NB4 (cell line): ENCODE results near the genes ZNG1C, PGM5 and PIP5K1B.

GRCh38 chr9:41269098-41269451 lies 80.0 kb upstream of the ZNG1F start:
- RRBS: no CpG with 5 or more reads among the region's 17 CpGs

- RRBS: no CpG with 5 or more reads among the region's 42 CpGs
Measured at GRCh38 chr9:41359079-41359630, 170.0 kb upstream of the ZNG1F start.

DNA sequence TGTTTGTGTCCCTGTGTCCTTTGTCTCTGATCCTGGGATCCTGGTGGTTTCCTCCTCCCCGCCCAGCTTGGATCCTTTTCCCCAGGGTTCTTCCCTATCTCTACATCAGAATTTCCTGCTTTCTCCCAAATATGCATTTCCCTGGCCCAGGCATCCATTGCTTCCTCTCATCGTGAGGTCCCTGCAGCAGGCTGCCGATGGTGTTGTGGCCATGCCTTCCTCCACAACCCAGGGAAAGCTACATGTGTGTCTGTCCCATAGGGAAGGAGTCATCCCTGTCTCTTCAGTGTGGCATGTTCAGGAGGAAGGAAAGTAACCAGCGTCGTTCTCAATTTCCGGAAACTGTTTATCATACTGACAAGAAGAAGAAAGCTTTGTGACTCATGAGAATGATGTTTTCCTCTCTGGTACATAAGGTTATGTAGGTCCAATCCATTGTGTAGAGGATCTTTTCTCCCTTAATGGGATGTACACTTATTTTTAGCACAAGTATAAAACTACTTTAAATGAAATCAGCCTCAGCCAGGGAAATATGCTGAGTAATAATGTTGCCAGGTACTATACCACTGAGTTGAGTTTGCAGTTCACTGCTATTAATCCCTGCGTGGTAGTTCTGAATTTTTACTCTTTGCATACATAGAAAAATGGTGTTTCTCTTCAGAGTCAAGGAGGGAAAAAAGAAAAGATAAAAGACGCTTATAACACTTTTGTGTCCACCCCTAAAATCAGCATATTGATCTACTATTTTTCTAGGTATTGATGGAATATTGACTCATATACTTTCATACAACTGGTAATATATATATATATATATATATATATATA lies 956.8 kb downstream of the SPATA31A6 start:
- RRBS: no CpG with 5 or more reads among the region's 8 CpGs

DNA sequence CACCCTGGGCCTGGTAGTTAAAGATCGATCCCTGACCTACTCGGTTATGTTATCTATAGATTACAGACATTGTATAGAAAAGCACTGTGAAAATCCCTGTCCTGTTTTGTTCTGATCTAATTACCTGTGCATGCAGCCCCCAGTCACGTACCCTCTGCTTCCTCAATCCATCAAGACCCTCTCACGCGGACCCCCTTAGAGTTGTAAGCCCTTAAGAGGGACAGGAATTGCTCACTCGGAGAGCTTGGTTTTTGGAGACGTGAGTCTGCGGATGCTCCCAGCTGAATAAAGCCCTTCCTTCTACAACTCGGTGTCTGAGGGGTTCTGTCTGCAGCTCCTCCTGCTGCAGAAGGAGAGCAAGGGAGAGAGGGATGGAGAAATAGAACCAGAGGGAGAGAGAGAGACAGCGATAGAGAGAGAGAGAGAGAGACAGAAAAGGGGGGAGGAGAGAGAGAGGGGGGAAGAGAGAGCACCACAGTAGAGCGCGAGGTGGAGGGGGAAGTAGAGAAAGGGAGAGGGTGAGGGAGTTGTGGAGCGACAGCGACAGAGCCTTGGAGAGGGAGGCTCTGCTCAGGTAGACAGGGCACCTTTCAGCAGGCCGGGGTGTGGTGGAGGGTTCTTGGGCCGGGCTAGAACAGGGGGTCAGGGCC lies 1611.2 kb downstream of the SPATA31A7 start:
- RRBS: no CpG with 5 or more reads among the region's 16 CpGs

DNA sequence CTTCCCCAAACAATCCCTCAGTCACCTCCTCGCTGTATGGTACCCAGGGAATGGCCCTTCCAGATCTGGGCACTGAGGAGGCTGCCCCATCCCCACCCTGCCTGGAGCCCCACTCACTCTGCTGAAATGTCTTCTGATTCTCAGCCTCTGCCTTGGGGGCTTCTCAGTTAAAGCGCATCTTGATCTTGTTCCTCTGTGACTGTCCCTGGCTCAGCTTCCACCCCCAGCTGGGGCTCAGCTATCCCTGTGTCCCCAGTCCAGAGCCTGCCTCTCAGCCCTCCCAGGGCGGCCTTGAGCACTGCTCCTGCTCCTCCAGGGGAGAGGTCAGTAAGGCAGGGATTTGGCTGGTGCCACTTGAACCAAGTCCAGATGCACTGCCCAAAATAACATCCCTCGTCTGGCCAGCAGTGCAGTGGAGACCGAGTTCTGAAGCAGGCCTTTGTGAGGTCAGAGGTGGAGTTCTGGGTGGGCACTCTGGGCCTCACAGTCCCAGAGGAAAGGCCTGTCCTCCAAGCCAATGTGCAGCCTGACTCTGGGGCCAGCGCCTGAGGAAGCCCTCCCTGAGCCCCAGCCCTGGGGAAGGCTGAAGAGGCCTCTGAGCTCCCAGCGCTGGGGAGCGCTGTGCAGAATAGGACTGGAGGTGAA lies 1950.8 kb downstream of the FOXD4L5 start:
- RRBS: no CpG with 5 or more reads among the region's 8 CpGs

GRCh38 chr9:63703698-63704177 lies 1581.3 kb downstream of the FOXD4L5 start:
- RRBS: no CpG with 5 or more reads among the region's 44 CpGs

GRCh38 chr9:65811244-65811874 lies 74.4 kb downstream of the FOXD4L4 start:
- RRBS: no CpG with 5 or more reads among the region's 2 CpGs

DNA sequence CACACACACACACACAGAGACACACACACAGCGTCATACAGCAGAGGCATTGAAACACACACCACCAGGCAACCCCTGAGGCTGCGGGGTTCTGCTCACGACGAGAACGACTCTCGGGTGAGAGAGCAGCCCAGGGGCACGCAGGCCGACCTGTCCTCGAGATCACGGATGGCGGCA lies 132.6 kb upstream of the ANKRD20A1 start:
- RRBS: no CpG with 5 or more reads among the region's 11 CpGs

GRCh38 chr9:68241718-68242235 lies at the start of gene ZNG1C:
Gene ZNG1C (plus strand): TSS chr9:68241983.
- RRBS: no CpG with 5 or more reads among the region's 39 CpGs

DNA sequence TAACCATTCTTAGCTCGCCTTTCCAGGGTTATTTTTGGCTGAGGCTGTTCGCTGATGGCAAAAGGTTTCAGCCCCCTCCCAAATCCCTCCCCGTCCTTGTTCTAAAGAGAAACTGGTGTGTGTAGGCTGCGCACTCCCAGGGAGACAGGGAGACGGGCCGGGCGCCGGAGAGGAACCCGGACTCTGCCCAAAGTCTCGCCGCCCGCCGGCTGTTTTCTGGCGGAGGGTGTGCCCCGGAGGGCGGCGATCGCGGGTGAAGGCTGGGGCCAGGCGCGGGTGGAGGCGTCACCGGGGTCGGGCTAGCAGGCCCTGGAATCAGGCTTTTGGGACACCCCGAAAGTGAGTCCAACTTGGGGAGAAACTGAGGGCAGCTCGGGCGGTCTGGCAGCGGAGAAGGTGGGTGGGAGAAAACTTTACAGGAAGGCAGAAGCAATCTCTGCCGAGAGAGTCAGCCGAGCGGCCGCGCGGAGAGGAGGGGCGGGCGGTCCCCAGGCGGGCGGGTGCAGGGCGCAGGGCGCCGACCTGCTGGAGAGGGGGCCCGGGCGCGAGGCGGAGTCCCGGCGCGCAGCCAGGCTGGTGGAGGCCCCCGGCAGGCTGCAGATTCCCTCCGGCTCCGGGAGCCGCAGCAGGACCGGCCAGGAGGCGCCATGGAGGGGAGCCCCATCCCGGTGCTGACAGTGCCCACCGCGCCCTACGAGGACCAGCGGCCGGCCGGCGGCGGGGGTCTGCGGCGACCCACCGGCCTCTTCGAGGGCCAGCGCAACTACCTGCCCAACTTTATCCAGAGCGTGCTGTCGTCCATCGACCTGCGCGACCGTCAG lies at the start of gene PGM5:
Gene PGM5 (plus strand): TSS at position 131 of the 821 bp plus-strand sequence.
- RRBS: 51% methylated on average over 5 of the region's 74 CpGs

- RRBS: no CpG with 5 or more reads among the region's 13 CpGs
Measured at GRCh38 chr9:68643447-68644294, 61.4 kb upstream of the PIP5K1B start.

GRCh38 chr9:68704448-68705326 lies at the start of gene PIP5K1B:
Gene PIP5K1B (plus strand): TSS chr9:68705240.
- RRBS: 2% methylated on average over 18 of the region's 62 CpGs

- RRBS: no CpG with 5 or more reads among the region's 2 CpGs
Measured at GRCh38 chr9:69105065-69105657, 68.9 kb upstream of the TJP2 start.

DNA sequence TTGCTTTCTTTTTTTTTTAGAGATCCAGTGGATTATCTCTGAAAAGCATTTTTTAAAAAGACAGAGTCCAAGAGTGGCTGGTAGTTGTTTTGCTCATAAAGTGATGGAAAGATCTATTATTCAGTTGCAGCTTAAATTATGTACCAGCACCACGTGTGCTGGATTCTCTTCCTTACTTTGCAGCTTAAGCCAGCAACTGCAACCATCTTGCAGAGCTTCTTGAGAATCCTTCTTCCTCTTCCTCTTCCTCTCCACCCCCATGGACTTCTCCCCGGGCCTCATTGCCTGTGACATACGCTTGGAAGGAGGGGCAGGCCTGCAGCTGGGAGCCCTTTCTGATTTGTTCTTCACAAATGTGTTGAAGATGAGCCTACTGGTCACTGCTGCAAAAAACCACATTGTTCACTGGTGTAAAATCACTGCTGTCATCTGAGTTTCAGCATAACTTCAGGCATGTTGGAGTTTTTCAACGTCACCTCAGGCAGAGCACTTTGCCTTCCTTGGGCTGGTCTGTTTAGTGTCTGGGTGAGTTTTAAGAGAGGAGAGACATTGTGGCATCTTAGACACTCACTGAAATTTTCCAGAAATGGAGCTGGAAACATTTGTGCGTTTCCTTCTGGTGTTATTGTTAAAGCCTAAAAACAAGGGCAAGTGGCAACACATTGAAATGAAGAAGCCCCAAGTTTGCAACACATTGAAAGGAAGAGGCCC lies 7.8 kb downstream of the TJP2 start:
- RRBS: no CpG with 5 or more reads among the region's 5 CpGs

- RRBS: no CpG with 5 or more reads among the region's 8 CpGs
Measured at GRCh38 chr9:69236794-69237291, 62.8 kb downstream of the TJP2 start.

DNA sequence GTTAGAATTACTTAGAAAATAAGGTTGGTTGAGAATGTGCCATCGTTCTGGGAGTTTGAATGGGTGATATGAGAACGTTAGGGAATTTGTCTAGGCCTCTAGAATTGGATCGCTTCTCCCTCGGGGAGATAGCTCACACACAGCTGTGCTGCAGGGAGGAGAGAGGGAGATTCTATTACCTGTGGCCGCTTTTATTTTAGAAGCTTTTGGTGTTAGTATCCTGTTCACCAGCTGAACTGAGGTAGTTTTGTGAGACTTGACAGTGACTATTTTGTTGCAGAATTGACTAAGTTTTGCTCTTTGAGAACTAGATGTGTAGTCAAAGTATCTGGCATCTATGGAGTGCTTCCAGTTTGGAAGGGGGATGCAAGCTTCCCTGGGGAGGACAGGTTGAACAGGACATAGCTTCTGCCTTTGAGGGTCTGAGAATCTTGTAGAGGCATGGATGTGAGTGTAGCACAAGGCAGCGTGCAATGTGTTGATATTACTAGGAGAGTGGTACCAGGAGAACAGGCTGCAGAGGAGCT lies 73.2 kb downstream of the TJP2 start:
- RRBS: no CpG with 5 or more reads among the region's 6 CpGs

GRCh38 chr9:69256852-69257530 lies 68.0 kb upstream of the ENTREP1 start:
- RRBS: no CpG with 5 or more reads among the region's 9 CpGs

DNA sequence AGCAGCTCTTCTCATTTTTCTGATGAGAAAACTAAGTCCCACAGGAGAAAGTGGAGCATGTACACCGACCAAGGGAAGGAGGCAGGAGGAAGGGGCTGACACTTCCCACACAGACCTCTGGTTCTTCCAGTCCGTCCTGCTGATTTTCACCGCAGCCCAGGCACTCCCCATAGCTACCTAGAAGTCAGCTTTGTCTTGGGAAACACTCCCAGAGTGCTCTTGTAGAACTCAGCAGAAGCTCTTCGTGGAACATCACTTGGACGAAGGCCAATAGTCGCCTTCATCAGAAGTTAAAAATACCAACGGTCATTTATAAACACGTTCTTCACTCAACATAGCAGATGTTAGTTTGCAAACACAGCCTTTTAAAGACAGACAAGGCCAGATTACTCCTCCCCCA lies 28.9 kb upstream of the ENTREP1 start:
- RRBS: no CpG with 5 or more reads among the region's 8 CpGs

DNA sequence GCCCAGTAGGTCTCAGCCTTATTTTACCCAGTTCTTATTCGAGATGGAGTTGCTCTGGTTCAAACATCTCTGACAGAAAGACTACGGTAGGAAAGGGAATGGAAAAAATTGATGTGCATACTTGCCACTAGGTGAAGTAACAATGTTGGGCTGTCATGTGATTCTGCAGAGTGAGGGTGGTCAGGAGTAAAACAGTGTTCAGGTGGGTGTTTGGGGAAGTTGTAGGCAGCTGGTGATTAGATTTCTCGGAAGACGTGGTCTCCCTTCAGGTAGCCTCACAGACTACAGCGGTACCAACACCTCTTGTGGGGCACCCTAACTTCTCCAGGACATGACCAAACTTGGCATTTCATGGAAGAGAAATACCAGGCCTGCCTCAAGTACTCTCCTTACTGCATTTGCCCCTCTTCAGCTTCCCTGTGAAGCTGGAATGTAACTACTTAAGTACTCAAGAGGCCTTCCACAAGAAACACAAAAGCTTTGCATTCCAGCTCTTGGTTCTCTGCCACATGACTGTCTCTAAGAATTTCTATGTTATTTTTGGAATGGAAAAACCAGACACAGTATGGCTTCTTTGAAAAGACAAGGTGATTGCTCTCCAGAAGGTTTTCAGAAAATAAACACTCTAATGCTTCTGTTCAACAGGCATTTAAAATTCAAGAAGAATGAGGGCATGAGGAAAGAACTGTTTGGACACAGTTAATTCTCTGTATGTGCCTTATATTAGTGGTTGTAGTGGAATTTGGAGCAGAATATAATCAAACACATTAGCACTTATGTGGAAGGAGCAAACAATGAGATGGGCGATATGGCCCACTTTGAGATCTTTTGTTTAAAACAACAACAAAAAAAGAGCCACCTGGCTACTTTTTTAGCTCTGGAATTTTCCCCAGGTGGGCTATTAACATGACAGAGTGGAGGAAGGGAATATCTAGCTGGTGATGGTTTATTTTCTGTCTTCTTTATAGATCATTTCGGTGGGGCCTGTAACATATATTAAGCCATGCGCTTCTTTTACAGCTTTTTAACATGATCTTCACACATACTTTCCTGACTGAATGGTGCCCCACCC lies 17.2 kb upstream of the ENTREP1 start:
- RRBS: no CpG with 5 or more reads among the region's 8 CpGs

DNA sequence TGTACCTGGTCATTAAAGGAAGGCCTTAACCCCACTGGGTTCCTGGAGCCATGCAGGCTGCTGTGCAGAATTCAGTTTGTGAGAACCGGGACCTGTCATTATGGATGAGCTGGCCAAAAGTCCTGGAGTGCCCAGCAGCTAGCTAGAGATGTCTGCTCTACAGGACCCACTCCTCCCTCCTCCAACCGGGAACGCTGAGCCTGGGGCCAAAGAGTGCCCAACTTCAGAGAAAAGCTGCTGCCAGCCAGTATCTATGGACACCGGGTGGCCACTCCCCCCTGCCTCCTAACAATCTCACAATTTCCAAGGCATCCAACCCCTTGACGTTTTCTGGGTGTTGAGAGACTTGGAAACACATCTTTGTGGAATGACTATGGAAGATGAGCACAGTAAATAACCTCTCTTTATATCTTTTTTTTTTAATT lies 1.3 kb downstream of the ENTREP1 start:
- RRBS: 30% methylated on average over 4 of the region's 5 CpGs